ENCODE measurements around a stretch of chr17.

DNA sequence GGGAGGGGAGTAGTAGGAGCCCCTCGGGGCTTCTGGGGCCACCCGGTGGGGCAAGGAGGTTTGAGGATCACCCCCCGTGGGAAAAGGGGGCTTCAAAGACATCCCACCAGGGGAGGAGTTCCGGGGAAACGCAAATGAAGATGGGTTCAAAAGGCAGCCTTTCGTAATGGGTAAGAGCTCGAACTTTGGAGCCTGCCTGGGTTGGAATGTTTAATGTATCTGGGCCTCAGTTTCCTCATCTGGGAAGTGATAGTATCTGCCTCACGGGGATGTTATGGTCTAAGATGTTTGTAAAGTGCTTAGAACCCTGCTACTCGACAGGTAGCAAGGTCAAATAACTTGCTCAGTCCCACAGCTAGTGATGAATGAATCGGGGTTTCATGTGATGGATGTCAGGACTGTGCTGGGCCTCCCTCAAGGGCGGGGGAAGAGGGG is 528 bp downstream of the PNPO start:
- RRBS, result 2% methylated on average over 4 of the region's 11 CpGs

DNA sequence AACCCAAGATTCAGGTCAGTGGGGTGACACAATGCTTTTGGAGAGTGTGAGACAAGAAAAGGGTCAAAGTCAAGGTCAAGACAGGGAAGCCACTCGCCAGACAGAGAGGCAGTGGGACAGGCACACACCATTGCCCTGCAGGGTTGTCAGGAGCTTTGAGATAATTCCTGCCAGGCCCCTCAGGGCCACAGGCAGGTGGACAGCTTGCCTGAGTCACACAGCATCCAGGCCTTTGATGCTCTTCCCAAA is 4.0 kb downstream of the PRR15L start:
- RRBS, result no CpG with 5 or more reads among the region's 1 CpG

- RRBS, result 1% methylated on average over 8 of the region's 24 CpGs
Observed at GRCh38 chr17:48023188-48023667, 14.4 kb downstream of the COPZ2 start.

DNA sequence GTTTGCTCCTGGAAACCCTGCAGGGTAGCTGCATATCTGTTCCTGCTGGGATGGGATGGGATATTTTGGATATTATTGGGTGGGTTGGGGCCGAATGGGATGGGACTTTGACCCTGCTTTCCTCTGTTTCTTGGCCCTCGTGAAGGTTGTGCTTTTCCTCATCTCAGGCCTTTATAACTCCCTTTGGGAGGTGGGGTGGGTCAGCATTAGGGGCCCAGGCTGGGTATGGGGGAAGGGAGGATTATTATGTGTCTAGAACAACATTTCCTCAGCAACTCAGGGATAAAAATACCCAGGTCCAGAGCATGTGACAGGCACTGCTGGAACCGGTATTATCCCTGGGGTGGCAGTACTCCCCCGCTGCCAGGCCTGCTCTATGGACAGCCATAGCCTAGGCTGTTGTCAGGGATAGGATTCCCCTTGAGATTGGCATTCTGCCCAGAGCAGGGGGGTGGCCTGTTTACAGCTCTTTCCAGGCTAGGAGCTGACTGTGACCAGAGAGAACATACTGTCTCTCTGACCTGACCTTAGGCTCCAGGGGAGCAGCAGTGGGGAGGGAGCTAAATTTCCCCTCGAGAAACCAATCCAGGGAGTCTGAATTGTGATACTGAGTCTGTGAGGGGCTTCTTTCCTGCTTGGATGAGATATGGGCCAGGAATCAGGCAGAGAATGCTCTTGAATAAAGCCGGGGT is 5.1 kb downstream of the NFE2L1 start:
- RRBS, result no CpG with 5 or more reads among the region's 6 CpGs

DNA sequence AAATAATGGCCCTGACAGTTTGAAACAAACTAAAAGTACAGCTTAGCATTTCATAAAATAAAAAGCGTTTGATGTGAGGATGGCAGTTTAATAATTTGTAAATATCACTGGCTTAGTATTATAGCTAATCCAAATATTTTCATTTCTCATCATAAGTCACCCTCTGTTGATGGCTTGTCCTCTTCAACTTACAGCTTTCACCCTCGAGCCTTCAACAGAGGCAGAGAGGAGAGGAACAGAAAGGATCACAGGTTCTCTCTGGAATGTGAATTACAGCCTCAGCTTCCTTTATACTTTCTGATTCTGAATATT is 106.4 kb downstream of the SNX11 start:
- RRBS, result no CpG with 5 or more reads among the region's 2 CpGs

DNA sequence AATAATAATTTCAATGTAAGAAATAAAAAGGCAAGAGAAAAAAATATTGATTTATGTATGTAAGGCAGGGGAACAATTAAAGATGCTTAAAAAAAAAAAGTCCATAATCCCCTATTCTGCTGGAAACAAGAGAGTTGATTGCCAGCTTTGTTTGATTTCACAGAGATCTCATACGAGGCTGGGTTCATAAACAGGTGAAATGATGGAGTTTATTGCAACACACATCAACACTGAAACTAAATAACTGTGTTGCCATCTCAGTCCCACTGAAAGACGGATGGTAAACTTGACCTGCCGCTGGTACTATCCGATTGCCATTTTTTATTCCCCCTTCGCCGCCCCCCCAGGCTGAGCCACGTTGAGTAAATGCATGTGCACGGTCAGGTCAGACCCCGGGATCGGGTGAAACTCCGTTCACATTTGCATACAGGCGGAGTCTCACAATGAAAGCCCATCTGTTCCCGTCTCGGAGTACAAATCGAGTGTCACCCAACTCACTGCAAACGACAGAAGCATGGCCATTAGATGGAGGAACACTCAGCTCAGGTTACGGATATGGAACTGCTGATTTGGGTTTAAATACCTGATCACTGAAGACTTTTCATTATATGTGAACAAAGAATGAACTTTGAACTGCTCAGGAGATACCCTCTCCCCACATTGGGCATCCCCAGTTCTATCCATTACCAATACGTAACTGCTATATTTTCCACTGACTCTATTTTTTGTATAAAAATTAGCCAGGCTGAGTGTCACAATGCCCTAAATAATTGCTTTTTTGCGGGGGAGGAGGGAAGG is 119.1 kb downstream of the SKAP1 start:
- RRBS, result no CpG with 5 or more reads among the region's 19 CpGs

DNA sequence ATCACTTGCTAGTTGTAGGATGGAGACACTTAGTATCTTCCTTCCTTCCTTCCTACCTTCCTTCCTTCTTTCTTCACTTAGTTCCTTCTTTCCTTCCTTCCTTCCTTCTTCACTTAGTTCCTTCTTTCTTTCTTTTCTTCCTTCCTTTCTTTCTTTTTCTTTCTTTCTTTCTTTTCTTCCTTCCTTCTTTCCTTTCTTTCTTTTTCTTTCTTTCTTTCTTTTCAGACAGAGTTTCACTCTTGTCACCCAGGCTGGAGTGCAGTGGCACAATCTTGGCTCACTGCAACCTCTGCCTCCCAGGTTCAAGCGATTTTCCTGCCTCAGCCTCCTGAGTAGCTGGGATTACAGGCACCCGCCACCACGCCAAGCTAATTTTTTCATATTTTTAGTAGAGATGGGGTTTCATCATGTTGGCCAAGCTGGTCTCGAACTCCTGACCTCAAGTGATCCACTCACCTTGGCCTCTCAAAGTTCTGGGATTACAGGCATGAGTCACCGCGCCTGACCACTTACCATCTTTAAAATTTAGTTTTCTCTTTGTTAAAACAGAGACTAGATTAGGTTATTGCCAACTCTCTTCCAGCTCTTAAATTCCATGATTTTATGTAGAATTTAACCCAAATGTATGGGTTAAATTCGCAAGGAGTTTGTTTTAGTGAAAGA is 91.9 kb downstream of the SKAP1 start:
- RRBS, result no CpG with 5 or more reads among the region's 7 CpGs

GRCh38 chr17:48528638-48529195 is 2.1 kb downstream of the HOXB1 start:
- RRBS, result no CpG with 5 or more reads among the region's 8 CpGs

GRCh38 chr17:48542938-48543190 is 2.0 kb downstream of the HOXB2 start:
- RRBS, result 8% methylated on average over 6 of the region's 14 CpGs

DNA sequence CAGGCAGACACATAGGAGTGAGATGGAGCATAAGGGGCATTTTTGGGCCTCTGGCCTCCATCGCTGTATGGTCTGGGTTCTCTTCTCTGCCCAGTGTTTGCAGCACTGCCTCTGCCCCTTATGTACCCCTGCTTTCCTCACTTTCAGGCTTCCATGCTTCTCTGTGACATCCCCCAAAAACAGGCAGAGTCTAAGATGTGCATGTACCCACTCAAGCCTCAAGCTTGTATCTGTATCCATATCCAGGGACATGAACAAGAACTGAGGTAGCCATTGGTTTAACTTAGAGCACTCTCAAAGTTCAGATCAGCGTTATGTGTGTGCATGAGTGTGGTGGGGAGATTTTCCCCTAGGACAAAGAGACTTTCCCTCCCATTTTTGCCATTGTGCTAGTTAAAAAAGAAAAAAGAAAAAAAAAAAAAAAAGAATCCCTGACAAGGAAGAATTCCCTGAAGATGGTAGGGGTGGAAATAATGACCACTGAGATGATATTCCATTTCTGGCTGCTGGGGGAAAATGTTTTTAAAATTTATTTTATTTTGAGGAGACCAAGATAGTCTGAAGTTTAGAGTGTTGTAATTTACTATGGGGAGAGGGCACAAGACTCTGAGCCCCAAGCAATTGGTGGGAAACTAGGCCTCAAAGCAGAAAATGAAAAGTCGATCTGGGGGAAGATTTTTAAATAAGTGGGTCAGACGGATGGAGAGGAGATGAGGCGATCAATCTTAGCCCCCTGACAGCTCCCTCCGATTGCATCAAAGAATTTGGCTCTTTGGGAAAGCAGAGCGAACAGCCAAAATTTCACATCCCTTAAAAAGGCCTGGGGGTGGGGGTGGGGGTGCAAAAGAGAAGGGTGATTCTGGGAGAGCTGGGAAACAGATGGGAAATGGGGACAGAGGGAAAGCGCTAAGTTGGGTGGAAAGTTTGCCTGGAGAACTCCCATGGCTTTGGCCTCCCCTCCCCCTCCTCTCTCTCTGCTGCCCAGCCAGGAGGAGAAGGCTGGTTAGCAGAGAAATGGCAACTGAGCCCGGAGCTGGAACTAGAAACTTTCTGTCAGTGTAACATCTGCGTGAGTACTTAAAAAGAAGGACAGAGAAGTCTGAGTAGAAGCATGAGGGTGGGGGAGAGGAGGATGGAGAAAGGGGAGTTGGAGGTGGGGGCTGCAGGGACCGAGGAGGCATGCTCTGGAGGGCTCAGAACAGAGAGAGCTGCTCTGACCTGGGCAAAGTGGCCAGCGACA is 1.2 kb upstream of the HOXB2 start:
- RRBS, result no CpG with 5 or more reads among the region's 12 CpGs

DNA sequence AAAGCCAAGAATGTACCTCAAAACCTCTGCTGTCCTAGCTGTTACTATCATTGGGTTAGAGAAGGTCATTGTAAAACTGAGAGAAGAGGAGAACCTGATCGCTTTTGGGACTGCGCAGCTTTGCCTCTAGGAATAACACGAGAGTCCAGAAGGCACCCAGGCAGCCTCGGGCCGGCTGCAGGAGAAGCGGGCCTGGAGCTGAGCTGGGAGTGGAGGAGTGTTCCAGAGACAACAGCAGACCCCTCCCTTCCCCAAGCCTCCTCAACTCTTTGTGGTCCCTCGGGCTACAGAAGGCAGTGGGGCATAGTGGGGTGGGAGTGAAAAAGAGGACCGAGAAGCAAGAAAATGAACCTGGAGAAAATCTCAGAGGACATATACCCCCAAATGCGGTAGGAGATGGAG is 13.1 kb upstream of the HOXB2 start:
- RRBS, result no CpG with 5 or more reads among the region's 9 CpGs

DNA sequence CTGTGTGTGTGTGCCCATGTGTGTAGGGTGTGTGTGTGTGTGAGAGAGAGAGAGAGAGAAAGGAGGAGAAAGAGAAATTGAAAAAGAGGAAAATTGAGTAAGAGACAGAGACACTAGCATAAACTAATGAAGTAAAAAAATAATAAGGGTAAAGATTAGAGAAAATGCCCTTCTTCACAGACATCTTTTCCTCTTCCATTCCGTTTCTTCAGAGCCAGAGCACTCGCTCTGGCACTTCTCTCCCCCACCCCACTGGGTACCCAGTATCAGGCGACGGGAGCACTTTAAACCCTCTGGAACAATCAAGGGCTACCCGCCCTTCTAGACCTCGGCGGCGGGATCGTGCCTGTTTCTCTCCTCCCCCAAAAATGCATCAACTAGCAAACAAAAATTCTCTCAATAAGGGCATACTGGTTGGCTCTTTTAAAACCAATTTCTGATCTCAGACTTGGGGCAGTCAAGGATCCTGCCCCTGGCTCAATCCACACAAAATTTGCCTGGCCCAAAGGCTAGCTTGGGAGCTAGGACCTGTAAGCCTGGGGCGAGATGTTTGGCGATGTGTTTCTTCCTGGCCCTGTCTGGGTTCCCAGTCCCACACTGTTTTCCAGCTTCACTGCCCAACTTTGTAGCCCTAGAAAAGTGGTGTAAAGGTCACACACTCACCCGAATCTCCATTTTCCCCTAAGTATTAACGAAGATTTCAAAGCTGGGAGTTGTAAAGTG is 14.2 kb upstream of the HOXB2 start:
- RRBS, result no CpG with 5 or more reads among the region's 13 CpGs

DNA sequence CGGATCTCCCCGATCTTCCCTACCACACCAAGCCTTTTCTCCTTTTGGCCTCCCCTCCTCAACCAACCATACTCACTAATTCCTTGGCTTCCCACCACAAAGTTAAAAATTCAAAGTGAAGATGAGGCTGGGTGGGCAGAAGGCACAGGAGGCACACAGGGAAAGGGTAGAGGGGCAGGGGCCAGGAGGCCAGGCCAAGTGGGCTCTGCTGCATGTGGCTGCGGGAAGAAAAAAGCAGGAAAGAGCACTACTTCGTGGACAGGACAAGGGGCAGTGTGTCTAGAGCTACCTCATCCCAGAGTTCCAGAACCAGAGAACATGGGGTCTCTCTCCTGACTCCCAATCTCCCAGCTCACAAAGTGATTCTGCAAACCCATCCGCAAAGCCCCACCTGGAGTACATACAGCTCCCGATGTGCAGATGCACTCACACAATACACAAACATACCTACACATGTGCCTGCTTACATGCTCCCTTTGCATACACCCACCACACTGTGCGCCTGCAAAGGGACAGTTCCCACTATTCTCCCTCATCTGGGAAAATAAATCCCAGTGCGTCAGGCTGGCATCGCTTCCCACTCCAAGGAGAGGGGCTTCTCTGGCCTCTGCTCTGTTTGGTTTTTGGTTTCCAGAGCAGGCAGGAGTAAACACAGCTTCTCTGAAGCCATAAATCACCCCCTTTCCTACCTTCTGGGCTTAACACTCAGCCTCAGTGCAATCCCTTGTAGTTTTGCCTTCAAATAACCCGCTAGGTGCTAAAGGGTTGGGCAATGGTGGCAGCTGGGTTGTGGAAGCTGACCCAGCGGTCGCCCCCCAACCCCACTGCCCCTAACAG is 14.9 kb downstream of the HOXB4 start:
- RRBS, result no CpG with 5 or more reads among the region's 12 CpGs

- RRBS, result no CpG with 5 or more reads among the region's 7 CpGs
Observed at GRCh38 chr17:48566812-48567548, 11.2 kb downstream of the HOXB4 start.

- RRBS, result 6% methylated on average over 8 of the region's 35 CpGs
Observed at GRCh38 chr17:48570561-48571632, 7.3 kb downstream of the HOXB4 start.

- RRBS, result 0% methylated on average over 2 of the region's 19 CpGs
Observed at GRCh38 chr17:48574374-48575501, 3.4 kb downstream of the HOXB4 start.

GRCh38 chr17:48611637-48612452 is 1.0 kb upstream of the HOXB7 start:
- RRBS, result no CpG with 5 or more reads among the region's 36 CpGs

DNA sequence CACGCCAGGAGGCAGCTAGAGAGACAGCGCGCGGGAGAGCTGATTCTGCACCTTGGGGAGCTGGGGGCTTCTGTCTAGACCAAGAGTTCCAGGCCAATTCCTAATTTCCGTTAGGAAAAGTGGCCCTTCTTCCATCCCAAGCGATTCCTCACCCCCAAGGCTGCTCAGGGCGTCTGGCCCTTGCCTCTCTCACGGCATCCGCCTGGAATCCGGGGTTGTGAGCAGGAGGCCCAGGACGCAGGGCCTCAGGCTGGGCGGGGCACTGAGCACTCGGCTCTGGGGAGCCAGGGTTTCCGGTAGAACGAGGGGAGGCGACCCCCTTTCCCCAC is 19.8 kb upstream of the HOXB9 start:
- RRBS, result 14% methylated on average over 4 of the region's 16 CpGs

DNA sequence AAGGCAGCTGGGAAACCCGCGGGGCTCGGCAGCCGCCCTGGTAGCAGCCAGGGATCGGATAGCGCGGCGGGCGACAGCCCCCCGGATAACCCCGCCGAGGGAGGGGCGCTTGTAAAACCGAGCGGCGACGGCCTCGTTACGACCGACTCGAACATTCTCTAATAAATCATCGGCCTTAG is 3.0 kb downstream of the PRAC1 start:
- RRBS, result no CpG with 5 or more reads among the region's 22 CpGs

DNA sequence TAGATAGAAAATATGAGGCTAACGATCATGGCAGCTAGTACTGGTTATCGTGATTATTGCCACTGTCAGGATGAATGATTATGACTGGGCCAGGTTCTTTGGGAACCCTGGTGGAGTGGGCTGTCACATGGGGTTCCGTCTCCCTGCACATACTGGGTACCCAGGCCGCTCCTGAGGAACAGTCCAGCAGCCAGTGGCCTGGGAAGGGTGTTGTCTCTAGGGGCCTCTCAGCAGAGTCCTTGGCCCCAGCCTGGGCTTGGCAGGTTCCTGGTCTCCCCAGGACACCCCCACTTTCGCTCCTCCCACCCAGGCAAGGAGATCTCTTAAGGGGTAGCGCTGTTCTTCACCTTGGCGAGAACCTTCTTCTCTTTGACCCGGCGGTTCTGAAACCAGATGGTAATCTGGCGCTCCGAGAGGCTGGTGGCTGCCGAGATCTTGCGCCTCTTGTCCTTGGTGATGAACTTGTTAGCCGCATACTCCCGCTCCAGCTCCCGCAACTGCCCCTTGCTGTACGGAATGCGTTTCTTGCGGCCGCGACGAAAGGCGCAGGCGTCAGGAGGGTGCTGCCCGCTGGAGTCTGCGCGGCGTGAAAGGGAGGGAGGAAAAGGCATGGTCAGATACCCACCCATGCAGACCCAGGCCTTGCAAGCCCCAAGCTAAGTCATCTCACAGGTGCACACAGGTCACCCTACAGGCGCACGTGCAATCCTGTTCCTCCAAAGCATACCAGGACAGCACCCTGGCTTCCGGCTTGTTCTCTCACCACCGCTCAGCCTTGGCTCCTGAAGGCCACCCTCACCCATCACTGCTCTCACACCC is 1.9 kb downstream of the HOXB13 start:
- RRBS, result no CpG with 5 or more reads among the region's 32 CpGs

Measured in BE2C (cell line).